REH cell (cell line): ENCODE measurements around a stretch of chr20.

DNA sequence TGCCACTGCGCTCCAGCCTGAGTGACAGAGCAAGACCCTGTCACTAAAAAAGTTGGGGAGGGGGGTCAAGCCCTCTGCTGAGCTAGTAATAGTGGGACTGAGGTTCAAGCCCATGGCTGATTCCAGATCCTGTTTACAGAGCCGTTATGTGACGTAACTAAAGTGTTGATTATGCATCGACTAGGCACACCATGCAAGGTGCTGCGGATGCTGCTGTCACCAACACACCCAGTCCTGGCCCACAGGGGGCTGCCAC is 95.2 kb downstream of the SNX5 start:
- PRO-cap = no peak

DNA sequence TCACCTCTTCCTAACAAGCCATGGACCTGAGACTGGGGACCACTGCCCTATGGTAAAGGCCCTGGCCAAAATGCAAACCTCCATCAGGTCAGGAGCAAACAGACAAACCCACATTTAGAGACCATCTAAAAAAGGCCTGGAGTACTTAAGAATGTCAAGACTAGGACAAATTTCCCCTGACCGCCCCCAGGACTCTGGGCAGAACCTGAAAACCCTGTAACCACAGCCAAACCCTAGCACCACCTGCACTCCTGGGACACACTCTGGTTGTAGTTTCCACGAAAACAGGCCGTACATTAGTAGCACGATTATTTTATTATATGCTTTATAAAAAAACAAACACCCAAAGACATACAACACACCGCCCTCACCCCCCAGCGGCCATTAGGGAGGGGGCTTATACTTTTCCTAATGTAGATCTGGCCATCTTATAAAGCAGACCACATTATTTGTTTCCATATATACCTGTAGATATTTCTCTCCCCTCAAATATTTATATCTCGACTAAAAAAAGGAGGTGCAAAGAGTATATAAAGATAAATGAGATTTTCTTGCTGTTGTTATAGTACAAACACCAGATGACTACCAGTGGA is 27.2 kb downstream of the SNX5 start:
- PRO-cap = no peak

GRCh38 chr20:18413026-18413577 is 53.7 kb downstream of the DZANK1 start:
- PRO-cap = no peak

GRCh38 chr20:18793823-18794977 is 19.4 kb upstream of the SCP2D1 start:
- PRO-cap = unidirectional peak, plus-strand start at chr20:18794078

DNA sequence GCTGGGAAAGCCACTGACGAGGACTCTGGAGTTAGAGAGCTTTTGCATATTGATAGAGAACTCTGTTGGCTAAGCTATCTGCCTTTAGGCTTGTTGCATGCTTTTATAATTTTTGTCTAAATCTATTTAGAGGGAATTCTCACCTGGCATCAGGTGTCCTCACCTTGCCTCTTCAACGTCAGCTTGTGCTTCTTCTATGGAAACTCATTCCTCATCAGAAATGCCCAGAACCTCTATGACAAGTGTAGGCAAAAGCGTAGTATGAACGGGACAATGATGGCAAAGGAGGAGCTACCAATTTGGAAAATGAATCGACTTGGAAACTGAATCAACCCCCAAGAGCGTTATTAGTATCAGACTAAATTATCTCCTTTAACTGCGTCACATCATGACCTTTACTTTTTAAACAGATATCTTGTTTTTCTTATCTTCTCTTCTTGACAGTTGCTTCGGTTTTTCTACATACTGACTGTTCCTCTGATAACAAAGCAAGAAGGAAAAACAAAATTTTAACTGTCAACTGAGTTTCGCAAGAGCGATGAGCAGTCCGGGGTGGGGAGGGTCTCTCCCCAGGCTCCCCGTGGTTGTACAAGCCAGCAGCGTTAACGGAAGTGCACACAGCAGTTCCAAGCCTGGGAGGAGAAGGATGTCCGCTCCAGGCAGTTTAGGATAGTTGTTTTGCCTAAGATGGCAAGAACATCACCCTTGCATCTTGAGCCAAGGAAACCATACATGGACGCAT is 20.4 kb downstream of the SLC24A3 start:
- PRO-cap = no peak

- PRO-cap = no peak
These were observed 63.1 kb downstream of the SLC24A3 start for GRCh38 chr20:19275345-19276160.

DNA sequence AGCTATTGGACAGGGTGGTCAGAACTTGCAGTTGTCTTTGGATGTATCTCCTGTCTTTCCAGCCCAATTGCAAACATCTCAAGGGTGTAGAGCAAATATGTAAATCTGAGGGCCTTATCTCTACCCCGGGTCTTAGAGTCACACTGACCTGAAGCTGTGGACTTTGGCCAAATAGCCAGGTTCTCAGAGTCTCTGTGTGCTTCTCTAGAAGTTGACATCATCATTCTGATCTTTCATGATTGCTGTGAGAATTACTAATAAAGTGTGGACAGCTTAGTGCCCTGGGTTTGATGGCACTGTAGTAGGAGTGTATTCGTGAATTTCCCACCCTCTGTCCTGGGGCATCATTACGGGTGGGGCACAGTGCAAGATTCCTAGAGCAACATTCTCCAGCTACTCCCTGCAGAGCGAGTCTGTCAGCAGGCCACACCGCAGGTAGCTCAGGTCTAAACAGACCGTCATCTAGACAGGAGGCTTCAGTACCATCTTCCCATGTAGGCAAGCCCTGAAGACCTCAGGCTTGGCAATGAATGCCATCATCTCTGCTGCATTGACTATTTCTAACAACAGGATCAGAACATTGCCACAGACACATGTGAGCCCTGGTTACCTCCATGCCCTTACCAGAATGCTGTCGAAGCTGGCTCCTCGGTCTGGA is 71.2 kb downstream of the SLC24A3 start:
- PRO-cap = no peak

- PRO-cap = no peak
These were observed 73.1 kb upstream of the RIN2 start for GRCh38 chr20:19684780-19685616.

DNA sequence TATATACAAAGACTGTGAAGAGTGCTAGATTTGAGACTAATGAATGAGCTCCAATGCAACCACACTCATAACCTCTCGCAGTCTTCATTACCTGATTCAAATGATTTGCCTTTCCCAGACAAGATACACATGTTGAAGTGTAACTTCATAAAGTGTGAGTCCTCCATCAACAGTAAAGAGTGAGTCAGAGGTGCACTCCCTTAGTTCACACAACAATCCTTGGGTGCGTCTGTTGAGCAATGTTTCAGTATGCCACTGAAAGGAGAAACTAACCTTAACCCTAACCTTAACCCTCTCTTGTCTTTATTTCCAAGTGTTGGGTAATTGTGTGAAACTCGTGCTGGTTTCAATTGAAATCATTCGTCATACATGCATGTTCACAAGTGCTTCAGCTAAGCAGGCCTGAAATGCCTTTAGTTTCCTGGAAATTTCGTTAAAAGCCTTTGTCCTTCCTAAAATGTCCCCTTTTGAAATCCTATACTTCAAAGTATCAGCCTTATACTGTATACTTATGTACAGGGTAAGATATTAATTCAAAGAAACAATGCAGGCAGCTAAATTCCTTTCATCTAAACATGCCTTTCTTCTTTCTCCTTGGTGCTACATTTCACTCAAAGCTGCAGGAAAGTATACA is 20.9 kb upstream of the RIN2 start:
- PRO-cap = no peak

- PRO-cap = no peak
These were observed 704 bp upstream of the RIN2 start for GRCh38 chr20:19757347-19757761.

DNA sequence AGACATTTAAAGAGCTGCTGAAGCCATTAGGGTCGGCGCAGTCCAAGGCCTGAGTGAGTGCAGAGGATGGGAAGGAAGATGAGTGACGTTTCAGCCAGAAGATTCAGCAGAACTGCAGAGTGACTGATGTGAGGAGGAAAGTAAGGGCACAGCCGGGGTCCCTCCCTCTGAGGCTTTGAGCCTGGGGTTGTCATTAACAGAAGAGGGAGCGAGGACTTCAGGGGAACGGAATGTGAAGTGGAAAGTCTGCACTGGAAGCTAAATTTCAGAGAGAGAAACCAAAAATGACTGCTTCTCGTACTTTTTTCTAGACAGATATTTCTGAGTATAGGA is 117.7 kb downstream of the RIN2 start:
- PRO-cap = no peak

DNA sequence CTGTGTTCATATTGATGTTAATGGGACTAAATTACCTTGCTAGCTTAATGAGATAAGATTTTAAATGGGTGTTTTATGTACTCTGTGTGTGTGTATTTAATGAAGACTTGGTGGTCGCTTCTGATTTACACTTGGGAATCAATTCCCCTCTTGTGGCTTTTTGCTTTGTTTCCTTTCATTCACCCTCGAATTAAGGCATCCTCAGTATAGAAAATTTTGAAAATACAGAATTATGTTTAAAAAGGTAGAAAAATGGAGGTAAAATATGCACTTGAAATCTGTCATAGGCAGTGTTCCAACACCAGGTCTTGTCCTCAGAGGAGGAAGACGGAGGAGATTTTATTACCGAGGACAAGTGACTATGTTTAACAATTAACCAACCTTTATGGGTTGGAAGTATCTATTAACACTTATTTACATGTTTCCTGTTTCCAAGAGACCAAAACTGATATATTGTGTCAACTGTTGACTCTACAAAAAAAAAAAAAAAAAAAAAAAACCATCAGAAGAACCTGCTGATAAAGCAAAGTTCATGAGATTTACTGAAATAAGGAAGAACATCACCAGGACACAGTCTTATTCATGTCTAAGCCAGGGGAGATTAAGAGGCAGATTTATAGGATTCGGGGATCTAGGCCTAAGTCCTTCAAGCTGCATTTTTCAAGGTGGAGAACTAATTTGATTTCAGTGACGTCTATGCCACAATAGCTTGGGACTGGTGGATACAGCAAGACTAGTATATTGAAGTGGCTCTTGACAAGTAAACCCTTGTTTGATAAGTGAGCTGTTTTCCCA is 126.8 kb upstream of the NAA20 start:
- PRO-cap = no peak

GRCh38 chr20:19944681-19945533 is 72.3 kb upstream of the NAA20 start:
- PRO-cap = no peak

DNA sequence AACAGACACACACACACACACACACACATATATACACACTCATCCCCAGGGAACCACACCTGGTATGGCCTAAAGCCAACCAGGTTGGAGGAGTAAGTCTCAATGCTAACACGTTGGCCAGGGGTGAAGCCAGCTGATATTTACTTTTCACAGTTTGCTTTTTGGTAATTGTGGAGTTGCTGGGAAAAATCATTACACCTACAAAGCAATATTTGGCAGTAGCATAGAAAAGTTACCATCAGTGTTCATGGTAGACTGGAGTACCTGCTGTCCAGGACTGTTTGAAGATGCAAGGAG is 50.3 kb upstream of the NAA20 start:
- PRO-cap = no peak

- PRO-cap = no peak
These were observed 11.6 kb upstream of the NAA20 start for GRCh38 chr20:20005287-20006200.

- PRO-cap = no peak
These were observed 6.8 kb upstream of the NAA20 start for GRCh38 chr20:20010342-20010759.

- PRO-cap = no peak
These were observed 794 bp downstream of the NAA20 start for GRCh38 chr20:20018003-20018309.

DNA sequence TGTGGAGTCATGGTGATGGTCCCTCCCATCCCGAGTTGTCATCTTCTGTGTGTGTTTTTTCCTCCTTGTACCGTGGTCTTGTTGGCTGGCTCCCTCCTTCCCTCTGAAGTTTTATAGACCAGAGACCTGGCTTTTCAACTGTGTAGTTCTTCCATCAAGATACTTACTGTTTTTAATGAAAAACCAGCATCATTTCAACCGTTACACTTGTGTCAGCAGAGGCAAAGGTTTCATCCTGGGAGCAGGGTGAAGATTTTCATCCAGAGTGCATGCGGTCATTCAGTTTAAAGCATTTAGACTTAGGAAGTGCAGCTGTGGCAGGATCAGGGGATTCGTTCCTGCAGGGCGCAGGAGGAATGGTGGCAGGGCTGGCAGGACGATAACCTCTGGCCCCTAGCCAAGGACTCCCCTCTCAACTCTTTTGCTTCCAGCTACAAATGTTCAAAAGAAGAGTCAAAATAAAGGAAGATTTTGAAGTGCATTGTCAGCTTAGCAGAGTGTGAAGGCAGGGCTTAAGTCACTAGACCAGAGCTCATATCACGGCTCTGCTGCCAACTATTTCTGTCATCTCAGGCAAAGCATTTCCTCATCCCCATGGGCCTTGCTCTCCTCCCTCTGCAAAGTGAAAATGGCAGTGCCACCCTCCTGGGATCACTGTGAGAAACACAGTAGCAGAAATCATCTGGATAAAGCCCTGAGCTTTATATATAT is 36.5 kb downstream of the CFAP61 start:
- PRO-cap = no peak

DNA sequence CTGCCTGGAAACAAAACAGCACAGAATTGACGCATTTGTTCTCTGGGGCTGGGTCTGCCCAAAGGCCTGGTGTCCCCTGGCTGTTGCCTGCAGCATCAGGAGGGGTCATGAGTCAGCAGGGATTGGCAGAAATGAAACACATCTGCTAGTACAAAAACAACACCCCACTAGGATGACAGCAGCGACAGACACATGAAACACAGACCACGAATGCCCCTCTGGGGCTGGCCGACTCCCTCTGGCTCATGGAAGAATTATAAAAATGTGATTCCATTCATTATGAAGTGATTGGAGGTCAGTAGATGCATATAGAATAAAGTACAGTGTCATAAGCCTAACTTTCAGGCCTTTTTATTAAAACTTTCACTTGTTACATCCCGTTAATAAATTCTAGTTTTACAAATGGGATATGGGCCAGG is 157.5 kb upstream of the INSM1 start:
- PRO-cap = no peak

GRCh38 chr20:20466173-20467515 is 98.7 kb downstream of the INSM1 start:
- PRO-cap = bidirectional peak, plus-strand start at chr20:20466447, minus-strand start at chr20:20466399; bidirectional peak, plus-strand start at chr20:20466775, minus-strand start at chr20:20466592